Skeletal muscle tissue (tissue), 7 donors: ENCODE data around the gene PAEP.

DNA sequence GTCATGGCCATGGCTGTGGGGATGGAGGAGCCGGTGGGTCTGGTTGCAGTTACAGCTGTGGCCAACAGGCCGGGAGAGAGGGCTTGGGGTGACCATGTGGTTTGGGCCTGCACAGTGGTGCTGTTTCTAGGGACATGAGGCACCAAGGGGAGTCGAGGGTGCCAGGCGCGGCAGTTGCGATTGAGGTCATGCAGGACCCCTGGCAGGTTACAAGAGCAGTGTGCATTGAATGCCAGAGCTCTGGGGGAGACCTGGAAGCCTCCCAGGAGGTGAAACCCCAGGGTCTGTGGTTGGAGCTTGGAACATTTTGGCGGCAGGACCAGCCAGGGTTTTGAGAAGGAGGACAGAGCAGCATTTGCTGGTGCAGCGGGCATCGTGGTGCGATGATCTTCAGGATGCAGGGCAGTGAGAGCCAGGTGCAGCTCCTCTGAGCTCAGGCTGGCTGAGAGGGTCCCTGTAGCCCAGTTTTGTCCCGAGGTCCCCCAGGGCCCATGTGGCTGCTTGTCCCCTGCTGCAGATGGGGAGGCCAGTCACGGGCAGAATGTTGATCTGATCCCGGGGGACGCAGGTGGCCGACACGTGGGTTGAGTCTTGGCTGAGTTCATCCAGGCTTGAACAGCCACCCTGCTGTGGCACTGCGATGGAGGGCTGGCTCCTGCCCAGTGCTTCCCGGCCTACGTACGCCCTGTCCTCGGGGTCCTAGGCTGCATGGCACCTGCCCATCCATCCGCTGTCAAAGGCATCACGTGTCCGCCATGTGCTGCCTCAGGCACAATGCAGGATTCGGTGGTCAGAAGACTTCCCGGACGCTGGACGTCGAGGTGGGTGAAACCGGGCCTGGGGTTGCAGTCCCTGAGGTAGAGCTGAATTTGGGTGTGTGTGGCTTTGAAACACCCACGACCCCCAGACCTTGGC lies 22.0 kb downstream of the RXRA start:
- PRO-cap, 3 experiments, result no peak in any of the 3 experiments
- RAMPAGE, long total RNA, result no peak
- RRBS, 2 experiments, result 5 to 19% methylated on average over 6 to 9 of the region's 31 CpGs

GRCh38 chr9:134356477-134357559 lies 30.6 kb downstream of the RXRA start:
- PRO-cap, 3 experiments, result no peak in any of the 3 experiments
- RAMPAGE, long total RNA, result no peak
- RRBS, 2 experiments, result no CpG with 5 or more reads among the region's 35 CpGs

GRCh38 chr9:134359745-134360784 lies 33.8 kb downstream of the RXRA start:
- PRO-cap, 3 experiments, result no peak in any of the 3 experiments
- RAMPAGE, long total RNA, result no peak
- RRBS, 2 experiments, result 93 to 100% methylated on average over 1 to 3 of the region's 46 CpGs

DNA sequence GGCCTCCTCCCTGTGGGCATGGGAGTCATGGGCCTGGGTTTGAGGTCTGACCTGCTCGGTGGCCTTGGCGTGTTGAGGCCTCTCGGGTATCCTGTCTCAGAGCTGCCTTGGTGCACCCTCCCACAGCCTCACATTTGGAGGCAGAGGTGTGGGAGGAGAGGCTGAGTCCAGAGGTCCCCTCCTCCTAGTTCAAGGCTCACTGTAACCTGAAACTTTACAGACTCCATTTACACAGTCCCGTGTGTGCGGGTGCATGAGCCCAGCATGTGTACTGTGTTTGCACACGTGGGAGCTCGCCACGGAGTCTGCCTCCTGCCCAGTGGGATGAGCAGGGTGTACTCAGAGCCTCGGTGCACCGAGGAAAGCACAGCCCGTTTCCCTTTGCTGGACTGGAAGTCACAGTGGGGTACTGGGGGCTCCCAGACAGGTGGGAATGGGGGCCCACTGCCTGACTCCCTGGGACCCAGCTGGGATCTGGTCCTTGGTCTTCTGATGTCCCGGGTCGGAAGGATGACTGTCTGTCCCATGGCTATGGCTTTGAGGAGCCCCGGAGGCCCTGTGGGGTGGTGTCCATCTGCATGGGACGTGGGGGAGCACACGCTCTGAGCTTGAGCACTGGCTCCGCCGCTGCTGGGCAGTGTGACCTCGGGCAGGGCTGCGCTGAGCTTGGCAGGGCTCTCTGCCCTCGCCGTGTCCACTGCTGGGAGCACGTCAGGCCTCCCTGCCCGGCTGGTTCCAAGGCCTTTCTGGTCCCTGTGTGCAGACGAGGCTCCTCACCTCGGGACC lies 43.6 kb downstream of the RXRA start:
- PRO-cap, 3 experiments, result peak in 1 of 3 experiments; most common plus-strand start position 351 of the sequence (in 1); most common minus-strand start position 641 of the sequence (in 1)
- RAMPAGE, long total RNA, result no peak
- RRBS, 2 experiments, result 29 to 30% methylated on average over 5 of the region's 26 CpGs

GRCh38 chr9:134374341-134374973 lies 48.2 kb downstream of the RXRA start:
- PRO-cap, 3 experiments, result peak in 2 of 3 experiments; most common minus-strand start chr9:134374828 (in 1)
- RAMPAGE, long total RNA, result no peak
- RRBS, 2 experiments, result no CpG with 5 or more reads among the region's 20 CpGs

DNA sequence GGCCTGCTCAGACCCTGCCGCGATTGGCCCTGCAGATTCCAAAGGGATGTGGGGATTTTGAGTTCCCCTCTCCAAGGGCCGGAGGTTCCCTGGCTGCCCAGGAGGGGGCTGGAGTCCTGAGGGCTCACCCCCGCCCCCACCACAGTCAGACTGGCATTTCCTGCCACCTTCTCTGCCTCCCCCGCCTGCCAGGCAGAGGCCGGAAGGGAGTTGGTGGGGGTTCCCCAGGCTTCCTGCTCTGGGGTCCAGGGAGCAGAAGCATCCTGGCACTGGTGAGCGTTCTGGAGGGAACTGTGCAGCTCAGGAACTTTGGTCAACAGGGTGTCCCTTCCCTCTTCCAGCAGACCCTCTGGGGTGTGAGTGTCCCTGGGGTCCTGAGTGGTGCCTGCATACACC lies 70.6 kb downstream of the RXRA start:
- PRO-cap, 3 experiments, result no peak in any of the 3 experiments
- RAMPAGE, long total RNA, result no peak
- RRBS, 2 experiments, result 4 to 20% methylated on average over 1 of the region's 7 CpGs

GRCh38 chr9:134409913-134410810 lies 83.9 kb downstream of the RXRA start:
- PRO-cap, 3 experiments, result peak in 1 of 3 experiments; most common plus-strand start chr9:134410524 (in 1); most common minus-strand start chr9:134410193 (in 1)
- RAMPAGE, long total RNA, result no peak
- RRBS, 2 experiments, result 9 to 25% methylated on average over 2 of the region's 18 CpGs

- PRO-cap, 3 experiments, result no peak in any of the 3 experiments
- RAMPAGE, long total RNA, result no peak
- RRBS, 2 experiments, result no CpG with 5 or more reads among the region's 17 CpGs
Measured at GRCh38 chr9:134620291-134620721, 21.3 kb upstream of the COL5A1 start.

GRCh38 chr9:134802580-134803328 lies 77.9 kb upstream of the FCN2 start:
- PRO-cap, 3 experiments, result no peak in any of the 3 experiments
- RAMPAGE, long total RNA, result no peak
- RRBS, 2 experiments, result 92% methylated on average over 3 of the region's 26 CpGs; no CpG with 5 or more reads in 1 of the 2 experiments

DNA sequence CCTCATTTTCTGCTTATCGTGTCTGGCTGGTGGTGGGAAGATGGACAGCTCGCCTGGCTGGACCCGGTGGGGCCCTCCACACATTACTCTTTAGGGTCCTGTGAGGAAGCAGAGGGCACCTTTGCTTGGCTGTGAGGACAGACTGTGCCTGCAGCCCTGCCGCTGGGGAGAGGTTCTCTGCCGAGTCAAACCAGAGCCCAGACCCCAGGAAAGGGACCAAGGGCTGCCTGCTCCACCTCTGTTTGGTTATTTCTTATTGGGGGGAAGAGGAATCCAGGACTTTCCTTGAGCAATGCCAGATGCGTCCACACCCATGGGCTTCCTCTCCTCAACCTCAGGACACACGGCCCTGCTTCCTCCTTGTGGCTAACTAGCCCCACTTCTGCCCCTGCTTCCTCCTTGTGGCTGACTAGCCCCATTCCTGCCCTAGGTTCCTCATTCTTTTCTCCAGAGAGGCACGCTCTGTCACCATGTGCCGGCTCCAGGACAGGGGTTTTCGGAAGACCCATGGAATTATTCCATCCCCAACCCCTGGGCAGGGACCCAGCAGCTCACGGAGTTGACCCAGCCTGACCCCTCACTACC lies 11.4 kb upstream of the FCN1 start:
- PRO-cap, 3 experiments, result no peak in any of the 3 experiments
- RAMPAGE, long total RNA, result no peak
- RRBS, 2 experiments, result no CpG with 5 or more reads among the region's 11 CpGs

- PRO-cap, 3 experiments, result no peak in any of the 3 experiments
- RAMPAGE, long total RNA, result no peak
- RRBS, 2 experiments, result no CpG with 5 or more reads among the region's 22 CpGs
Measured at GRCh38 chr9:135130167-135131102, 43.0 kb downstream of the OLFM1 start.

- PRO-cap, 3 experiments, result no peak in any of the 3 experiments
- RAMPAGE, long total RNA, result no peak
- RRBS, 2 experiments, result no CpG with 5 or more reads among the region's 13 CpGs
Measured at GRCh38 chr9:135137282-135137959, 50.0 kb downstream of the OLFM1 start.

DNA sequence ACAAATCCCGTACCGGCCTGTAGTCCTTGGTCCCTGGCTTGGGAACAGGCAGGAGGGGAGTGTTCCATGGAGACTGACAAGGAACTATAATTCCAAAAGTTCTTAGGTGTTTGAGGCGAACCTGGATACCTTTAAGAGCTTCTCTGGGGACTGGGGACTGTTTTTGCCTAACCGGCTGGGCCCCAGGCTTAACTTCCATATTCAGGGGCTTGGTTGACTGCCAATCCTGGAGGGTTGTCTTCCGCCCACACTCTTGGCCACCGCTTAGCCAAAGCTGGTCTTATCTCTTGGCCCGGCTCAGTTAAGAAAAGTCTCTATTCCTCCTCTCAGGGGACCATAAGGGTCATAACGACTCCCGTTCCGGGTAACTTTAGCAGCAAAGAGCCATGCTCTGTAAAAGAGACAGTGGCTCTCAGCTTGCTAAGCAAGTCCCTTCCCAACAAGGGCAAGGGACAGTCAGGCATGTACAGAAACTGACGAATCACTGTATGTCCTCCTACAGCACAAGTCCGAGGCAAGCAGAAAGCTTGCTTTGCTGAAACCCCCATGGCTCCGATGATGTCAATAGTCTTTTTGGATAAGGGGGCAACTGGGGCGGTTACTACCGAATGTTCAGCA lies 38.2 kb upstream of the PPP1R26 start:
- PRO-cap, 3 experiments, result no peak in any of the 3 experiments
- RAMPAGE, long total RNA, result no peak
- RRBS, 2 experiments, result no CpG with 5 or more reads among the region's 15 CpGs

- PRO-cap, 3 experiments, result no peak in any of the 3 experiments
- RAMPAGE, long total RNA, result no peak
- RRBS, 2 experiments, result 32 to 42% methylated on average over 5 of the region's 23 CpGs
Measured at GRCh38 chr9:135468425-135469360, 10.9 kb upstream of the PPP1R26 start.

GRCh38 chr9:135491021-135491453 lies 8.6 kb downstream of the PIERCE1 start:
- PRO-cap, 3 experiments, result no peak in any of the 3 experiments
- RAMPAGE, long total RNA, result no peak
- RRBS, 2 experiments, result 92 to 95% methylated on average over 10 of the region's 16 CpGs

DNA sequence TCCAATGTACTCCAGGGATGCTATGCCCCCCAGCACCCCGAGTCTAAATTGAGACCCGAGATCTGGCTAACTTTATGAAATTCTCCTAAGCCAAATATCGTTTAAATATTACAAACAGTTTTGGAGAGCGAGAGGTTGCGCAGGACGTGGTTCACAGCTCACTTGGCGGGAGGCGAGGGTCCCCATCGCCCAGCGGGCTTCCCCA lies 358 bp upstream of the MRPS2 start:
- PRO-cap, 3 experiments, result no peak in any of the 3 experiments
- RAMPAGE, long total RNA, result no peak
- RRBS, 2 experiments, result no CpG with 5 or more reads among the region's 10 CpGs

GRCh38 chr9:135501055-135501566 lies 629 bp downstream of the MRPS2 start:
- PRO-cap, 3 experiments, result peak in 2 of 3 experiments; most common plus-strand start chr9:135501324 (in 1); most common minus-strand start chr9:135501227 (in 2)
- RAMPAGE, long total RNA, result no peak
- RRBS, 2 experiments, result under 1 to 2% methylated on average over 13 to 18 of the region's 43 CpGs

DNA sequence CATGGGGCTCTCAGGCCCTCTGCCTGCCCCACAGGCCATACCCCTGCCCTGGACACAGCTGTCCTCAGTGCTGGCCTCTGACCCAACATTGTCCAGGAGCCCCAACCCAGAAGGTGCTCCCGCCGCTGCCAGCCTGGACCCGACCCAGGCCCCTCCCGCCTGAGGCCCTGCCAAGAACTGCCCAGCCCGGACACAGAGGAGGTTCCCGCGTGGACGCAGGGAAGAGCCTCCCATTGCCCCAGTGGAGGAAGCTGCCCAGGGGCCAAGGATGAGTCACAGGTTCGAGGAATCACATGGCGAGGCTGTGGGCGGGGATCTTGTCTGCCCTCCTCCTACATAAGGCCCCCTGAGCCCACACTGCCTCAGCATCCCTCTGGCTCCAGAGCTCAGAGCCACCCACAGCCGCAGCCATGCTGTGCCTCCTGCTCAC lies at the start of gene PAEP:
Gene PAEP (plus strand): TSS at position 365 of the 430 bp plus-strand sequence.
- PRO-cap, 3 experiments, result no peak in any of the 3 experiments
- RAMPAGE, long total RNA, result no peak
- RRBS, 2 experiments, result no CpG with 5 or more reads among the region's 12 CpGs

GRCh38 chr9:135911352-135912471 lies 4.4 kb upstream of the CAMSAP1 start:
- PRO-cap, 3 experiments, result no peak in any of the 3 experiments
- RAMPAGE, long total RNA, result no peak
- RRBS, 2 experiments, result no CpG with 5 or more reads among the region's 18 CpGs

DNA sequence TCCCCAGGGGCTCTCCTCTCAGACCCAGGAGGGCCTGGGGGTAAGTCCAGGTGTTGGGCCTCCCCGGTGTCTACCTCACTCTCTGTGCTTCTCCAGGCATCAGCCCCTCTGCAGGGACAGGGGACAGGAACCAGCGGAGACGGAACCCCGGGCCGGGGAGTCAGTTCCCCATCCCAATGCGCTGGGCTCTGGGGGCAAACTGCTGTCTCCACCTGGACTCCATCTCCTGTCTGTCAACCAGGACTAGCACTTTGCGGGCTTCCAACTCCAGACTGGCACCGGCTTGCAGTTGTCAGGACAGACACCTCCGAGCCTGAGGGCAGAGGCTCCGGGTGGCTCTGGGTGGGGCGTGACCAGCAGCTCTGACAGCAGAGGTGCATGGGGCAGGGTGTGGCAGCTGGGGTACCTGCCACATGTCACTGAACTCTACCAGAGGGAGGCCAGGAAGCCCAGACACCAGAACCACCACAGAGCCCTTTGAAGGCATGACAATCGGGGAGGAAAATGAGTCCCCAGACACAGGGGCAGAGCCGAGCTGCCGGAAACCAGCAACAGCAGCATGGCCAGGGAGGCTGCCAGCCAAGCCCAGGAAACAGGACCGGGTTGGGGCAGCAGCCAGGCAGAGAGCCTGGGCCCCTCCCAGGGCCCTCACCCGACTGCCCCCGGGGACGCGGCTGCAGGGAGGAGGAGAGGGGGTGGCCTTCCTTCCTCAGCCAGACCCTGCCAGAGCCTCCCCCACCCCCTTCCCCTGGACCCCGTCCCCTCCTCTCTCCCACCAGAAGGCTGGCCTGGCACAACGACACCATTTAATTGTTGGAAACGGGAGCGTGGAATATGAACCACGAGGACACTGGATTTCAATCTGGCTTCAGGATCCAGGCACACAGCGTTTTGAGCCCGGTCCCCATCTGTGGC lies 17.9 kb upstream of the UBAC1 start:
- PRO-cap, 3 experiments, result no peak in any of the 3 experiments
- RAMPAGE, long total RNA, result no peak
- RRBS, 2 experiments, result 17 to 19% methylated on average over 11 to 14 of the region's 26 CpGs